ENCODE data around the genes AGA and CLDN24.

- PRO-cap = no peak
- RAMPAGE, long total RNA, 4 experiments = no peak in any of the 4 experiments
These were observed 358.1 kb downstream of the FBXO8 start for GRCh38 chr4:173925304-173925821.

DNA sequence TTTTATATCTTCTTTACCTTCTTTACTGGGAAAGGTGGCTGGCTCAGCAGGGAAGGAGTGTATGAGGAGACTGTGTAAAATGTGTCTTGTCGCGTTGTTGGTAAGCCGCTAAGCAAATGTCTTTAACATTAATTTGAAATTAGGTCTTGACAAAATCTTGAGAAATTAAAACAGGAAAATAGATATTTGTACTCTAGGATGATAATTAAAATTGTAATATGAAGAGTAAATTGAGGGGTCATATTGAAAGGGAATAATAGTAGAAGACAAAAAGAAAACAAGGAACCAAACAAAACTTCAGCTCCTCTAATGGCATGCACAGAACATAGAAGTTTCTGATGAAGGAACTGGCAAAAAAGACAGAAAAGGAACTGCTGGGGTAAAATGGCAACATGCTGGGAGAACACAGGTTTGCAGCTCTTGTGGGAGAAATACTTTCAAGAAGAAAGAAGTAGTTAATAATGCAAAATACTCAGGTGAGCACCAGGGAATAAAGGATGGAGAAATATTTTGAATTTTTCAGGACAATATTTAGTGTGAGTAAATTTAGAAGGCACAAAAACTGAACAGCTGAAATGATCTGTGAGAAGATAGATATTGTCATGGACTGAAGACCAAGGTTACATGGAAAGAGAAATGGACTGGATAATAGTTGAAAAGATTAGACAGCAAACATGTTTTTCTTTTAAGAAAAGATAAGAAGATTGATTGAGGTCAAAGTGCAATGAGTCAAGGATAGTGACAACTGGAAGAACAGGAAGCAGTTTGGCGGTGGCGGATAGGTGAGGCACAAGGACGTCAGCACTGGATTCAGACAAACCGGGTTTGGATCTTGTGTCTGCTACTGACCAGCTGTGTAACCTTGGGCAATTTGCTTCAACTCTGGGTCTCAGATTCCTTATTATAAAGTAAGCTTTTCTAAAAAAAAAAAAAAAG is 1.7 kb upstream of the HPGD start:
- PRO-cap = no peak
- RAMPAGE, long total RNA, 4 experiments = no peak in any of the 4 experiments

DNA sequence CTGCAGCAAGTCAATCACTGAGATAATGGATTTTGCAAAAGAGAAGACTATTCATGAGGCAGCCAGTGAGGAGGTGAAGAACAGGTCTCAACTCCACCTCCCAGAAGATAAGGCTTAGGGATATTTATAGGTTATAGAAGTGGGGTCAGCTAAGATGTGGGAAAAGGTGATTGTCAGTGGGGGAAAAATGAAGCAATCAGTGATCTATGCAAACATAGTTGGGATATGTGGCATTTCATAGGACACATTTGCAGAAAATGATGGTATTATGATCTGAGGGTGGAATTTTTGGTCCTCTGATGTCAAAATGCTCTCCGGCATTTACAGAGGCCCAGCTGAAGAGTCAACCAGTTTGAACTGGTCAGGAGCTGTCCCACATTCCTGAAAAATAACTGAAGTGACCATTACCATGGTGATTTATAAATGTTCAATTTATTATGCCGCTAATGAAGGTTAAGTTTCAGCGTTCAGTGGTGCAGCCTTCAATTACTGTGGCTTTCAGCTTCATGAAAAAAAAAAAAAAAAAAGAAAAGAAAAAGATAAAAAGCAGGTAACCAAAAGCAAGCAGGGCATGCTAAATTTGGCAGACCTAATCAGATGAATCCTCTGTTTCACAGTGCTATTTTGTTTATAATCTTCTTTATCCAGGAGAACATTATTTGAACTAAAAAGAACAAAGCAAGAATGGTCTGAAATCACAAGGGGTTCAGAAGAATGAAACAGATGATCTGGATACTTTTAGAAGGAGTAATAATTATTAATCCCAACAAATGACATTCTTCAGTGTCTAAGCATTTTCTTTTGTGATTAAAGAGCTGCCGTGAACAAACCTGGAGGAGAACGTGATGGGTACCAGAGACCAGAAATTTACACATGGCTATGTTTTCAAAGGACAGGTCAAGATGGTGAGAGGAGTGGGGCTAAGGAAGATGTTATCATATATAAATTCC is 12.4 kb upstream of the HPGD start:
- PRO-cap = no peak
- RAMPAGE, long total RNA, 4 experiments = no peak in any of the 4 experiments

GRCh38 chr4:176439436-176440105 is 119.8 kb downstream of the SPCS3 start:
- PRO-cap = no peak
- RAMPAGE, long total RNA, 4 experiments = no peak in any of the 4 experiments

DNA sequence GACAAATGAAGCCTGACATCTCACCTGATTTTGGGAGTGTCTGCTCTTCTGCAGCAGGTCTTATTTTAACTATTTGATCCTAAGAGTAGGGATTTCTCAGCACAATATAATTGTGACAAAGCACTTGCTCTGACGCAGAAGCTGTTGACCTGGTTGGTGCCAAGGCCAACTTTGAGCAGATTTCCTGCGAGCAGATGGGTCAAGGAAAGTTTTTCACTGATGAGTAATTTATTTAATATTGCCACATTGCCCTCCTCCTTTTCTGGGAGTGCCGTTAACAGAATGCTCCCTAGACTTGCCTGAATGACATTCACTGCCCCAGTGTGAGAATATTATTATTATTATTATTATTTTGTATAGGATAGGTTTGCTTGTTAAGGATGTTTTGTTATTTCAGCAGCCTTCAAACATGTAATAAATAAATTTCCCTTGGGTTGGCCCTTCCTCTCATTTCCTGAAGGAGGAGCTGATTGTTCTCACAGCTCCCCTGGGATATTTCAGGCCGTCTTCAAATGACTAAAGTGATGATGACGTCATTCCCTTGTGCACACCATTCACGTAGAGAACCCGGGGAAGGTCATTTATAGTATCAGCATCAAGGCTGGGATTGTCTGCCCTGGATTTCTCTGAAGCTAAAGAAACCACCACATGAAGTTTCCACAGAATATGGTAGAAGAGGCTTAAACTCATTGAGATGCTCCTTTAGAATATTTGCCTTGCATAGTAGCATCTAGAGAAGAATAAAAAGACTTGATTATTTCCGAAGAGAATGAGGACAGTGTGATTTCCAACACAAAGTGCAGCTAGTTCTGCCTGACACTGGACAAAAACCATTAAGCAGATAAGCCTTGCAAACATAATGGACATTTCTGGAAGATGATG is 156.8 kb downstream of the VEGFC start:
- PRO-cap = no peak
- RAMPAGE, long total RNA, 4 experiments = no peak in any of the 4 experiments

- PRO-cap = no peak
- RAMPAGE, long total RNA, 4 experiments = no peak in any of the 4 experiments
These were observed 2.8 kb downstream of the VEGFC start for GRCh38 chr4:176789912-176790404.

- PRO-cap = no peak
- RAMPAGE, long total RNA, 4 experiments = no peak in any of the 4 experiments
These were observed 1.1 kb downstream of the AGA start for GRCh38 chr4:177440930-177441781.

GRCh38 chr4:177441782-177442649 is at the start of gene AGA:
TSS of gene AGA (minus strand) at chr4:177442437.
- PRO-cap = bidirectional peak, plus-strand start at chr4:177442146, minus-strand start at chr4:177442082; bidirectional peak, plus-strand start at chr4:177442559, minus-strand start at chr4:177442437
- RAMPAGE, long total RNA, 4 experiments = start-site peak on the plus strand in 3 of 4 experiments, at chr4:177442143-177442549 at its widest, 10 to 22 reads per replicate; start-site peak on the minus strand in 4 of 4 experiments, at chr4:177442378-177442444 at its widest, 99 to 460 reads per replicate

- PRO-cap = no peak
- RAMPAGE, long total RNA, 4 experiments = no peak in any of the 4 experiments
These were observed 91.1 kb upstream of the AGA start for GRCh38 chr4:177533374-177533756.

GRCh38 chr4:179694749-179694995 is 2252.4 kb upstream of the AGA start:
- PRO-cap = no peak
- RAMPAGE, long total RNA, 4 experiments = no peak in any of the 4 experiments

DNA sequence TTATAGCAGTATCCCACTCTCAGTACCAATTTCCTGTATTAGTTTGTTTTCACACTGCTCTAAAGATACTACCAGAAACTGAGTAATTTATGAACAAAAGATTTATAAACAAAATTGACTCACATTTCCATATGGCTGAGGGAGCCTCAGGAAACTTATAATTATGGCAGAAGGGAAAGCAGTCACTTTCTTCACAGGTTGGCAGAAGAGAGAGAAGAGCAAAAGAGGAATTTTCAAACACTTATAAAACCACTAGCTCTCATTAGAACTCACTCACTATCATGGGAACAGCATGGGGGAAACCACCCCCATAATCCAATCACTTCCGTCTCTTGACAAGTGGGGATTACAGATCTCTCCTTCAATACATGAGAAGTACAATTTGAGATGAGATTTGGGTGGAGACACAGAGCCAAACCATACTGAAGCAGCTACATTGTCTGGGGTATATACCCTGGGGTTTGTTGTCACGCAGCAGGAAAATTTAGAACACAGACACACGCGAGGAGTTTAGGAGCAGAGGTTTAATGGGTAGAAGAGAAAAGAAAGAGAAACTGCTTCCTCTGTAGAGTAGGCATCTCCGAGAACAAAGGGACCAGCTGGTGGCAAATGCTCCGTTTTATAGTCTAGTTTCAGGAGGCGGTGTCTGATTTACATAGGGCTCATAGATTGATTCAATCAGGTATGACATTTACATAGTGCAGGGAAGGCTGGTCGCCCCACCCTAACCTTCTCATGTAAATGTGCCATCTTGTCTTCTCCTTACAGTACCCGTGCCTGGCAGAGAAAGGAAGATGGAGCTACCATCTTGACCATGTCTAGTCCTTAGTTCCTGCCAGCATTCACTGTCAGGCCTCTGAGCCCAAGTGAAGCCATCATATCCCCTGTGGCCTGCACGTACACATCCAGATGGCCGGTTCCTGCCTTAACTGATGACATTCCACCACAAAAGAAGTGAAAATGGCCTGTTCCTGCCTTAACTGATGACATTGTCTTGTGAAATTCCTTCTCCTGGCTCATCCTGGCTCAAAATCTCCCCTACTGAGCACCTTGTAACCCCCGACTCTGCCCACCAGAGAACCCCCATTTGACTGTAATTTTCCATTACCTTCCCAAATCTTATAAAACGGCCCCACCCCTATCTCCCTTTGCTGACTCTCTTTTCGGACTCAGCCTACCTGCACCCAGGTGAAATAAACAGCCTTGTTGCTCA is 2277.8 kb upstream of the AGA start:
- PRO-cap = no peak
- RAMPAGE, long total RNA, 4 experiments = no peak in any of the 4 experiments

- PRO-cap = no peak
- RAMPAGE, long total RNA, 4 experiments = no peak in any of the 4 experiments
These were observed 694.0 kb upstream of the TENM3 start for GRCh38 chr4:181549118-181549590.

GRCh38 chr4:182145091-182145439 is 98.1 kb upstream of the TENM3 start:
- PRO-cap = no peak
- RAMPAGE, long total RNA, 4 experiments = no peak in any of the 4 experiments

DNA sequence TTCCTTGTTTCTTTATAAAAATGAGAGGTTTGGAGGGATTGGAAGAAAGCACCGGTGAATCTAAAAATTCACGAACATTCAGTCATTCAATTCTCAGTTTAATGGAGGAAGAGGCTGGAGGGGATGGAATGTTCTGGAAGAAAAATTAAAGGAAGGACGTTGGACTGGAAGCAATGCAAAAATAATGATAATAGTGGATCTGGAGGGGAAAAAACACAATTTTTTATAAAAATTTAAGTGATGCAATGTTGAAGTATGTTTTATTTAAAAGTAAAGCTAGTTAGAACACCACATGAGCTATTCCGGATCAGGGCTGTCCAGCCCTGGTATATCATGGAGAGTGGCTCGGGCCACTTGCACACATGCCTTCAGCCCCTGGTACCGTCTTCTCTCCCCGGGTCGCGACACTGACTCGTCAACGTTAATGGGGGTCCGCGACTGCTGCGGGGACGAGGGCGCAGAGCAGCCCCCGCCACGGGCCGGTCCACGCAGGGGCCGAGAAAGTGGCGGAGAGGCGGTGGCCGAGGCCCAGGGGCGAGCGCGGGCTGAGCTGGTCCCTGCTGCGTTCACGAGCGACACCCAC is 204.6 kb downstream of the TENM3 start:
- PRO-cap = no peak
- RAMPAGE, long total RNA, 4 experiments = no peak in any of the 4 experiments

DNA sequence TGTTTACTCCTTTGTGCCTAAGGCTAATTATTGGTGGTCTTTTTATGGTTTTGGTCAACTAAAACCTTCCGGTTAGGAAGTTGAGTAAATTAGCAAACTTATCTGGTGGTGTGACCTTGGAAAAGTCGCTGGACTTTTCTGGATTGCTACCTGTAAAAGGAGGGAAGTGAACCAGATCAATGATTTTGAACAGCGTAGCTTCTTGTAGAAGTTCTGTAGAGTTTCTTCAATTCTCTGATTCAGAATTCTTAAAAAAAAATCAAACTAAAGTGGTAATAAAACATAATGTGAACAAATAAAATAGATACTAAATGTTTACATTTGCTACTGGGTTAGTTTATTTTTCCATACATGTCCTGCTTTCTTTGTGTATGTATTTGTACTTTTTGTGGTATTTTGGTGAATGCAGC is 215.2 kb downstream of the TENM3 start:
- PRO-cap = no peak
- RAMPAGE, long total RNA, 4 experiments = no peak in any of the 4 experiments

- PRO-cap = no peak
- RAMPAGE, long total RNA, 4 experiments = no peak in any of the 4 experiments
These were observed 21.3 kb downstream of the DCTD start for GRCh38 chr4:182895746-182896327.

- PRO-cap = no peak
- RAMPAGE, long total RNA, 4 experiments = no peak in any of the 4 experiments
These were observed 19.1 kb downstream of the DCTD start for GRCh38 chr4:182897904-182898661.

- PRO-cap = no peak
- RAMPAGE, long total RNA, 4 experiments = no peak in any of the 4 experiments
These were observed 1.9 kb upstream of the WWC2 start for GRCh38 chr4:183097192-183097608.

- PRO-cap = no peak
- RAMPAGE, long total RNA, 4 experiments = no peak in any of the 4 experiments
These were observed 71.4 kb downstream of the CLDN22 start for GRCh38 chr4:183248549-183249118.

DNA sequence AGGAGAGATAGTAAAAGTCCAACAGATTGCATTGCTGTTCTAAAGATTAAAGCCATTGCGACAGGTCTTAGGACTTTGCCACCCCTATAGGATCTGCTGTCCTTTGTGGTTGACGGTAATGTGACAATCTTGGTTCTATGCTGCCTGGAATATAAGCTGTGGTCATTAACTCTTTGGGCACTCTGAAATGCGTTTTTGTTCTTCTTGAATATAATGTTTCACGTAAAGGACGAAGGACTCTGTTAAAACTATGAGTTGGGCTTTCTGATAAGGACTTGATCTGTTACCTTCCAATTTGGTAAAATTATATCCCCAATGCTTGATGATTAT is at the start of gene CLDN24:
Gene CLDN24 (minus strand): TSS at position 56 of the 330 bp plus-strand sequence.
- PRO-cap = no peak
- RAMPAGE, long total RNA, 4 experiments = no peak in any of the 4 experiments

Measured in suprapubic skin (tissue), 4 donors.